ENCODE measurements around the genes ENPEP and LARP7.

- PRO-cap = unidirectional peak, plus-strand start at chr4:110475905
- RRBS, 2 experiments = 55 to 87% methylated on average over 3 to 4 of the region's 50 CpGs
Measured at GRCh38 chr4:110475694-110477004, at the start of gene ENPEP. TSS of gene ENPEP (plus strand) at chr4:110476155.

DNA sequence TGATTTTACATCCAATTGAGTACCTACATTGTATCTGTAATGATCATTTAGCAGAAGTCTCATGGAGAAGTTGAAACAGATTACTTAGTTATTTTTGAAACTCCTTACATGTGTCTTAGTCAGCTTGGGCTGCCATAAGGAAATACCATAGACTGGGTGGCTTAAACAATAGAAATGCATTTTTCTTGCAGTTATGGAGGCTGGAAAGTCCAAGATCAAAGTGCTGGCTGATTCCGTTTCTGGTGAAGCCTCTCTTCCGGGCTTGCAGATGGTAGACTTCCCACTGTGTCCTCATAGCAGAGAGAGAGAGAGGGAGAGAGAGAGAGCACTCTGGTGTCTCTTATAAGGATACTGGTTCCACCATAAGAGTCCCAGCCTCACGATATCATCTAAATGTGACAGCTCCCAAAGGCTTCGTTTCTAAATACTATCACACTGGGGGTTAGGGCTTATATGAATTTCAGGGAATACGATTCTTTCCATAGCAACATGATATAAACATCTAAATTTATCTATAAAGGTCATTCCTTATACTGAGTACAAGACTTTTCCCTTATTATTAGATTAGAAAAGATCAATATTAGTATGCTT is 39.7 kb downstream of the ENPEP start:
- PRO-cap = no peak
- RRBS, 2 experiments = no CpG with 5 or more reads among the region's 5 CpGs

GRCh38 chr4:110641934-110642256 is 19.0 kb upstream of the PITX2 start:
- PRO-cap = no peak
- RRBS, 2 experiments = no CpG with 5 or more reads among the region's 4 CpGs

DNA sequence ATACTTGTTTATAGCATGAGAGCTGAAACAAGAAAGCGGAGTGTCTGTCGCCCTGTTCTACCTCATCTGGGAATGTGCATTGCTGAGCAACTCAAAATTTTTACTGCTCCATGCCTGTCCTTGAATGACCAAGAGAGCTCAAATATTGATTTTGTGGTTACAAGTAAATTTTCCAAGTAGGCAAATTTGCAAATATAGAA is 25.5 kb downstream of the AP1AR start:
- PRO-cap = no peak
- RRBS, 2 experiments = no CpG with 5 or more reads among the region's 2 CpGs

- PRO-cap = no peak
- RRBS, 2 experiments = no CpG with 5 or more reads among the region's 6 CpGs
Measured at GRCh38 chr4:112287173-112287562, 1.5 kb upstream of the TIFA start.

DNA sequence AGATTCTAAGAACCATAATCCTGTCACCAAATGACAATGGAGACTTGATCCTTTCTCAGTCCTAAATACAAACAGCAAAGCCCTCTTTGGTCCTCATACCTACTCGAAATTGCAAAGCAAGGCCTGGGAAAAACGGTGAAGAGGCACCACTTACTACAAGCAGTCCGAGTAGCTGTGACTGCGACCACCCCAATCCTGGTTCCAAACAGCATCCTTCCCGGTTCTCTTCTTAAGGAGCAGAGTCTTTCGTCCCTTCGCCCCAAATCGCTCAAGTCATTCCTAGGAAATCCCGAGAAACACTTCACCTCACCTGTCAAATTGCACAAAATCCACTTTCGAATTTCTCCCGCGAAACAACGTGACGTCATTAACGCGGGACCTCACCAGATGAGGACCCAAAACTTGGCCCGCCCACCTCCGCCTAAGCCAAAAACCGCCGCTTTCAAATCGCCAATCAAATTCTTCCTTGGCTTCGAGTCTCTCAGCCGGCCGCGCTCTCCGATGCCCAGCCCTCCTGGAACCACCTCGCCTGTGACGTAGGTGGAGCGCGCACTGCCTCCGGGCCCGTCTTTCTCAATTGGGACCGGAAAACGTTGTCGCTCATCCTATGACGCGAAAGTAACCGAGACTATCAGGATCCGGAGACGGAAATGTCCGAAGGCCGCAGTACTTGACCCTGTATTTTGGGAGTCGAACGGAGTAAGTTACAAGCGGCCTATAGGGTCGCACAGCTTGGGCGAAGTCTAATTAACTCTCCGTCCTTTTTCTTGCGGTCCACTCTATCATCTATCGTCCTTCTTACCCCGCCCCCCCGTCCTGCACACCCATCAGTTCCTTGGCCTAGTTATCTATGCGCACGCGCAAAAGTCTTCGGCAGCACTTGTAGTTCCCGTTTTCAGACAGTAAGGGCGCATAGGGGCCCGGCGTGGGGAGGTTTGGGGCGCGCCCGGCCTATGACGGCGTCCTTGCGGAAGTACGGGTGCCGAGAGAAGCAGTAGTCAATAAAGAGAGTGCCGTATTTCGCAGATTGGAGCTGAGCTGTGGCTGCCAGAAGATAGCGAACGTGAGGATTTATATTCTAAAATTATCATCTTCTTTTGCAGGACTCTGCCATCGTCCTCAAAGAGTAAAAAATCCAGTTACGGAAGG is at the start of gene LARP7:
Gene LARP7, plus strand, starts transcription at position 603 of the 1,149 bp plus-strand sequence.
- PRO-cap = bidirectional peak, plus-strand start at position 606 of the sequence, minus-strand start at position 360 of the sequence; bidirectional peak, plus-strand start at position 962 of the sequence, minus-strand start at position 852 of the sequence
- RRBS, 2 experiments = under 1 to 2% methylated on average over 9 of the region's 74 CpGs

GRCh38 chr4:112818501-112819051 is 181.6 kb downstream of the LARP7 start:
- PRO-cap = no peak
- RRBS, 2 experiments = no CpG with 5 or more reads among the region's 4 CpGs

GRCh38 chr4:112889585-112890186 is 159.8 kb upstream of the ANK2 start:
- PRO-cap = no peak
- RRBS, 2 experiments = no CpG with 5 or more reads among the region's 4 CpGs

DNA sequence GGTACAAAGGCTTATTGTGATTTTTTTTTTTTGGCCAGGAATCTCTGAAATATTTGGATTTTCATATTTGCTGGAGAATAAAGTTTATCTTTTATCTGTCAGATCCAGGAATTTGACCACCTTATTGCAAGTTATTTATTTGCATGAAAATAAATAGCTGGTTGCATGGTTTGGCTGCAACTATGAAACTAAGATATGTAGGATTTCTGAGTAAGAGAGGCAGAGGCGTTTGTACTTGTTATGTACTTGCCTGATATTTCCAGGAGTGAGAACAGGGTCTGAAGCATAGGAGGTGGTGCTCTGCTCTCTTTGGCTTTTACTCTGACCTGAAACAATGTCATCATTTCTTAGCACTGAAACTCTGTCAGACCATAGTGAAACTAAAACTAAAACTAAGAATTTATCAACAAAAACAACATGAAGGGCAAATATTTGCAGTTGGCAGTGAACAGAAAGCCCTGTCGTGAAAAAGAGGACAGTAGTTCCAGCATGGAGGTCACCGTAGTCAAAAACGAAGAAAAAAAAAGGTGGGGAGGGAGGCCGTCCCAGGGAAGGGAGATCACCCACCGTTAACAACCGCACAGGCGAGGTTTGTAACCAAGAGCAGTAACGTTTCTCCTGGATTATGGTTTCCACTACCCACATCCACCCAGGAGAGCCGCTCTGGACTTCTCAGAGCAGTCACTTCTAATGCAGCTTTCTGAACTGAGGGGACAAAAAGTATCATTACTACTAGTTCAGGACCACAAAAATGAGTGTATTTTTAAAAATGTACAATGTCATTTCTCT is 97.4 kb downstream of the ANK2 start:
- PRO-cap = no peak
- RRBS, 2 experiments = no CpG with 5 or more reads among the region's 10 CpGs

GRCh38 chr4:113169413-113169671 is 119.9 kb downstream of the ANK2 start:
- PRO-cap = no peak
- RRBS, 2 experiments = no CpG with 5 or more reads among the region's 5 CpGs

DNA sequence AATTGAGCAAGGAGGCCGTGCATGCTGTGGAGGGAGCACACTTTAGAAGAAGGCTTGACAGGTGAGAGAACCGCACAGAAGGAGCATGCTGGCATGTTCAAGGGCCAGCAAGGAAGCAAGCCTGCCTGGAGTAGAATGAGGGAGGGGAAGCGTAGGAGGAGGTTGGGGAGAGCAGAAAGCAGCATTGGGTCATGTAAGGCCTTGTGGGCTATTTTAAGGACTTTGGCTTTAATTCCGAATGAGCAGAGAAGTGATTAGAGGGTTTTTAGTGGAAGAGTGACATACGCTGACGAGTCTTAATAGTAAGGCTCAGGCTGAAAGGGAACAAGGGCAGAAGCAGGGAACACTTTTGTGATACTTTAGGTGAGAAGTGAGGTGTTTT is 132.2 kb downstream of the ANK2 start:
- PRO-cap = no peak
- RRBS, 2 experiments = no CpG with 5 or more reads among the region's 6 CpGs

GRCh38 chr4:113295625-113296038 is 246.2 kb downstream of the ANK2 start:
- PRO-cap = no peak
- RRBS, 2 experiments = no CpG with 5 or more reads among the region's 2 CpGs

DNA sequence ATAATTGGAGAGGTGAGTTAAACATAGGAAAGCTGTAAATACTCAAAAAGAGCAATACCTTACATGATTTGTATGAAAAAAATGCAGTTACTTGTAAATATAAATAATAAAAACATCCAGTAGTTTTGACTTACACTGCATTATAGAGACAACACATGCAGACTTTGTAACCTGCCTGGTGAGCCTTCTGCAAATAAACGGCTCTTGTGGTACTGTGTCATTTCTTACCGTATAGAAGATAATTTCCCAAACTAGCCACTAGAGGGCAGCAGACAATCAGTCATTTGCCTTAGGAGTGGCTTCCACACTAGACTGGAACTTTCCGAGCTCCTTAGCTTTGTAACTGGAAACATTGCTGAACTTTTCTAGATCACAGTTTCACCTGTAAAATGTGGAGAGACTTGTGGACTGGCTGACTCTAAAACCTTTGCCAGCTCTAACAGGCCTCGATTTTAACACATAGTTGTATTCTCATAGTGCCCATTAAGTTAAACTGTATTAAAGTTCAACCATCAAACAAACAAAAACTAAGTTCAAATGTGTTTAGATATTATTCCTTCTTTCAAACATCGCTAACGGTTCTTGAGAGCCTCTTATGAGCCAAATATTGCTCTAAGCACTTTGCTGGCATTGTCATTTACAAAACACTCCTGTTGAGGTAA is 345.3 kb downstream of the ANK2 start:
- PRO-cap = no peak
- RRBS, 2 experiments = no CpG with 5 or more reads among the region's 6 CpGs

DNA sequence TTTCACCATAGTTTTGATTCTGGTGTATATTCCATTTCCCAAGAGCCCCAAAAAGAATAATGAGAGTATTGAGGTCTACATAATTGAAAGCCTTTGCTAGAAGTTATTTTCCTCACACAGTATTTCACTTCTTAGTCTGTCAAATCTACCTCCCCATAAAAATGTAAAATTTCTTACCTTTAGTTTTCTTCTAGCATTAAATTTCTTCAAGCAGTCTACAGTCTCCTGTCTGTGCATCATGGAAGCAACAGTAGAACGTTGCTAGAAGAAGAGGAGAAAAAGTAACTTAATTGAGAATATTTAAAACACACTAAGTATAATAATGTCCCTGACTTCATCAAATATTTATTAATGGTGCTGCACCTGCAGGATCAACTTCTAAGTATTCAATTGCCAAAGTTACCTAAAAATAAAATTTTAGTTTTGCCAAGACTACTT is 247.9 kb downstream of the CAMK2D start:
- PRO-cap = no peak
- RRBS, 2 experiments = no CpG with 5 or more reads among the region's 1 CpG

DNA sequence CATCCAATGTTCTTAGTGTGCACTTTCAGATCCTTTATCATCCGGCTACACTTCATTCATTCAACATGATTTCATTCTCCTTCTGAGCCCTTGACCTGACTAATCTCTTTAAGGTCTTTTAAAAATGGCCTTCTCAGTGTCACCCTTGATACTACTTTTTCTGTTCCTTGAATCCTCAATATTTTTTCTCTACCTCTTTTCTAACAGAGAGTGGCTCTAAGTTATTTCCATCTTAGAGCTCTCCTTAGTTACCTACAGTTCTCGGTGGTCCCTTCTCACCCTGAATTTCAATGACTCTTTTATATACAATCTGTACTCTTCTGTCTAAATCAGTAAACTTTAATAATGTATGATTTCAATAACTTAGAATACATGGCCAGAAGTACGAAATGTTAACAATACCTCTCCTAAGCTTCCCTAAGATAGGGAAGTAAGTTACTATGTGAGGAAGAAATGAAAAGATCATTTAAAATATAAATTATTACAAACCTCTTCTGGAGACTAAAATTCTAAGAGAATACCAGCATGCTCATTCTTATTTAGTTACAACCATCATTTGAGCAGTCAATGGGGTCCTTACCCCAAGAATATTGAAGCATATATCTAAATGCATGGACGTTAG is 228.7 kb downstream of the CAMK2D start:
- PRO-cap = no peak
- RRBS, 2 experiments = no CpG with 5 or more reads among the region's 4 CpGs

- PRO-cap = no peak
Measured at GRCh38 chr4:113739188-113739815, 22.2 kb downstream of the CAMK2D start.

- PRO-cap = no peak
- RRBS, 2 experiments = no CpG with 5 or more reads among the region's 5 CpGs
Measured at GRCh38 chr4:113758454-113759021, 3.0 kb downstream of the CAMK2D start.

GRCh38 chr4:113901737-113902623 is 77.5 kb downstream of the ARSJ start:
- PRO-cap = no peak
- RRBS, 2 experiments = no CpG with 5 or more reads among the region's 11 CpGs

DNA sequence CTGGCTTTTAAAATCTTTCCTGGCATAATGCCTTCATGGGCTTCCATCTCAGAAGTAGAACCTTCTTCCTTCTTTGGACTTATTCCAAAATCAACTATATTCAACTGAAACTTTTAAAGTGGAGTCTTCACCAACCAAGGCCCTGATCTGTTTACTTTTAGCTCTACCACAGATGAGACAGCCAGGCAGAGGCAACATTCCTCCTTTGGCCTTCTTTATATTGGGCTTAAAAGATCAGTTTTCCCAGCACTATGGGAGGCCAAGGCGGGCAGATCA is 36.1 kb upstream of the ARSJ start:
- PRO-cap = no peak
- RRBS, 2 experiments = no CpG with 5 or more reads among the region's 1 CpG

DNA sequence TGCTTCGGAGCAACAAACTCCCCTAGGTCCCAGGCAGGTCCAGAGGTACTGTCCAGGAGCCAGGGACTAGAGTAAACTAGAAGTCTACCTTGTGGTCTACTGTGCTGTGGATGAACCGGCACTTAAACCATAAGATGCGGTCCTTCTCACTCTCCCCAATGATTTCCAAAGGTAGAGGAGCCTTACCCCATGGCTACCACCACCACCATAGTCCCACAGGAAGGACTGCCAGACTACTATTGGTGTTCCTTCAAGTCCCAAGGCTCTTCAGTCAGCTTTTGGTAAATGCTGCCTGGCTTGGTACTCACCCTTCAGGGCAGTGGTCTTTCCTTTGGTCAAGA is 220.8 kb upstream of the ARSJ start:
- PRO-cap = no peak
- RRBS, 2 experiments = no CpG with 5 or more reads among the region's 3 CpGs

Data from HEK293 (cell line).